ENCODE data around the genes C1orf226, UHMK1, RGS5 and PBX1.

- PRO-cap, 2 experiments, result no peak in any of the 2 experiments
Measured at GRCh38 chr1:162381384-162382265, at the start of gene C1orf226. C1orf226 (plus strand) TSS chr1:162381728.

- PRO-cap, 2 experiments, result no peak in any of the 2 experiments
Measured at GRCh38 chr1:162400731-162401278, 11.1 kb downstream of the SH2D1B start.

- PRO-cap, 2 experiments, result peak in 2 of 2 experiments; most common plus-strand start chr1:162497859 (in 2); most common minus-strand start chr1:162497763 (in 2)
Measured at GRCh38 chr1:162497464-162497930, at the start of gene UHMK1. UHMK1 (plus strand) TSS chr1:162497818.

- PRO-cap, 2 experiments, result no peak in any of the 2 experiments
Measured at GRCh38 chr1:162562320-162563157, 1.0 kb downstream of the UAP1 start.

DNA sequence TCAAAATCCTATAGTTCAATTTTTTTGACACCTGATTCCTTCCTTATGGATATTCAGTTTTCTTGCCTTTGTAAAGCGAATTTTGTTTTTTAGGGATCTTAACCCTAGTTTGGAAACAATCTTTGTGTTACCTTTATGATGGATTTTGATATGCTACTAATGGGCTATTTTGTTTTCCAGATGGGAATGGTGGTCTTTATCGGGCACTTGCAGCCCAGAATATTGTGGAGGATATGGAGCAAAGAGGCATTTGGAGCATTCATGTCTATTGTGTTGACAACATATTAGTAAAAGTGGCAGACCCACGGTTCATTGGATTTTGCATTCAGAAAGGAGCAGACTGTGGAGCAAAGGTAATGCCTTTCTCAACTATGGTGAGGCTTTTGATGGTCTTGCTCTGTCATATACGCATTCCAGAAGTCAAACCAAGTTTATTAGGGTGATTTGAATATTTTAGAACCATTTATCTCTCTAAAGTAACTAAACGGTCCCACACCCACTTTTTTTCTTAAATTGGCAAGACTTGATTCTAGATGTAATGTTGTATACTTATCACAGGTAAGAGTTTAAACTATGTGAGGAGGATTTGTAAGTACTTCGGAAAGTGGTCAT, 19.7 kb downstream of the UAP1 start:
- PRO-cap, 2 experiments, result no peak in any of the 2 experiments

DNA sequence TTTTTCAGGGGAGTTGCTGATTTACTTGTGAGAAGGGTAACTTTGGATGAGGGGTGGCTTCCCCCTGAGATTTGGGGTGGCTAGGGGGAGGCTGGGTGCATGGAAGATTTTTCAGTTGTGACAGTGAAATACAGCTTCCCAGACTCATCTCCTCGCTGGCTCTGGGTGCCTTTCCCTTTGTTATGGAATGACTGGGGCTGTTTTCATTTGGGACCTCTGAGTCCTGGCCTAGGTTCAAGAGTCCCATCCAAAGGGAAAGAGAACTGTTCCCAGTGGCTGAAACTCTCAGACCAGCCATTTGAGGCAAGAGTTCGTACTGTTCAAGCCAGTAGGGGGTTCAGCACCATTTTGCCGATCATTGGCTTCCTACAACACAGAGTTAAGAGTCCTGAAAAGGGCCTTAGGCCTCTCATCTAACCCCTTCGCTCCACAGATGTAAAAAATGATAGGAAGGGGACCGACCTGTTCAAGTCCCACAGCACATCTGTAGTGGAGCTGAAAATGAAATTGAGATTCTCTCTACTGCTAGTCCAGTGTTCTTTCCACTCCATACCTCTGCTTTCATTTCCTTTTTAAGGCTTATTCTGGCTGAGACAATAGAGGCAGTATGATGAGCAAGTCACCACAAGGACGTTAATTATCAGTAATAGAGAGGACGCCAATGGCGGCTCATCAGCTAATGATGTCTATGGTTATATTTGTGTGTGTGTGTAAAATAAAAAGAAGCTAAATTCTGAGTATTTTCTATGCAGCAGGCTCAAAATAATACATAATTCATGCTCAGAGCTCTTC, 1.0 kb downstream of the DDR2 start:
- PRO-cap, 2 experiments, result no peak in any of the 2 experiments

GRCh38 chr1:162663446-162664159, 31.3 kb downstream of the DDR2 start:
- PRO-cap, 2 experiments, result no peak in any of the 2 experiments

DNA sequence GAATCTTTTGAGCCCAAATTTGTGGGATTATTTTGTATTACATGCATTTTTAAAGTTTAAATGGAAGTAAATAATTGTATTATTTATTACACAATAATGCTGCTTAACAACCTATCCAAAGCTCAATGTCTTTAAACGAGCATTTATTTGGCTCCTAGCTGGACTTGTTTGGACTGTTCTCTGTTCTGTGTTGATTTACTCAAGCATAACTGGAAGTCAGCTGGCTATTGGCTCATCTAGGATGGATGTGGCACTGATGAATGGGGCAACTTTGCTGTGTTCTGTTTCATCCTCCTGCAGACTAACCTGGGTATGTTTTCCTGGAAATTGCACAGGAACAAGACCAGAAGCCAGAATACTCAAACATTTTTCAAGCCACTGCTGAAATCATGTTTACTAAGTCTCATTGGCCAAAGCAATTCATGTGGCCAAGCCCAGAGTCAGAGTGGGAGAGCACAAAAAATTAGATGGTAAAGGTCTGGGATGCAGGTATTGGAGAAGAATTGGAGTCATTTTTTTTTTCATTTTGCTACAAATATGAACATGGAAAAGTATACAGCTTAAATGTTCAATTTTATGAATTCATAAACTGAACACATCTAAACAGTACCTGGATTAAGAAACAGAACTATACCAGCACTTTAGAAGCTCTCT, 70.7 kb upstream of the HSD17B7 start:
- PRO-cap, 2 experiments, result no peak in any of the 2 experiments

DNA sequence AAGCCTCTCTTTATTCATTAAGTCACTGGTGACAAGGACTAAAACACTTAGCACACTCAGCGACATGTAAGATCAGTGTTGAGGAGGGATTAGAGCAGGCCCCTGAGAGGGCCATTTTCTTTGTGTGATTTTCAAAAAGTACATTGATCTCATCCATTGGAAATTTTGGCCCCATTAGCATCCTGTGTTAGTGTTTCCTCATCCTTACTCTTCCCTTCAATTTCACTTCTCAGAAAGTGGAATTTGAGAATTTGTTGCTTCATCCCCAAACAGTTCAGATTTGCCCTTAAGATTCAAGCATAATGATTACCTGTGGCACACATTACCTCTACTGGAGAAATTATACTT, 48.7 kb upstream of the HSD17B7 start:
- PRO-cap, 2 experiments, result no peak in any of the 2 experiments

DNA sequence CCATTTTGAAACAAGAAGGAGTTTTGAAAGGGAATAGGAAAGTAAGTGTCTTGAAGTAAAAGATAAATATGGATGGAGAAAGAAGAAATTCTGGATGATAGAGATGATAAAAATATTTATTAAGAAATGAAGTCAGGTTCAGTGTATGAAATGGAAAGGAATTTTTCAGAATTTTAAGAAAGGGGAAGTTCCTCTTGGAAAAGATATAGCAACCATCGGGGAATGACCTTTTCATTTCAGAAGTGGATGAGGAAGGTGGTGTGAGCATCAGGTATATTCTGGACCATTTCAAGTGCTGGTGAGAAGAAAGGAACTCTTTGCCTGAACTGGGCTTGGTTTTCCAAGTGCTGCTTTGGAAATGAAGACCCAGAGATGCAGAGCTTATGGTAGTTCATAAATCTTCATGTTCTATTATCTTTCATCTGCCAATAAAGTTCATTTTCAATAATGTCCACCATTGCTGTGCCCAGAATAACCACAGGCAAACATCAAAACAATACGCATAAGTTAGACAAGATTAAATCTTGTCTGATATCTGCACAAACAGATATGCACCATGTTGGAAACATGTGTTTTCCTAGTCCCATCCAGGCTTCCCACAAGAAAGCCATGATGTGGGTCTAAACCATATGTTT, 6.8 kb upstream of the HSD17B7 start:
- PRO-cap, 2 experiments, result no peak in any of the 2 experiments

GRCh38 chr1:162855618-162856092, 5.3 kb downstream of the CCDC190 start:
- PRO-cap, 2 experiments, result no peak in any of the 2 experiments

GRCh38 chr1:162943578-162944047, 82.6 kb upstream of the CCDC190 start:
- PRO-cap, 2 experiments, result no peak in any of the 2 experiments

GRCh38 chr1:163202771-163203567, at the start of gene RGS5:
RGS5 (minus strand) TSS chr1:163202916.
- PRO-cap, 2 experiments, result no peak in any of the 2 experiments

DNA sequence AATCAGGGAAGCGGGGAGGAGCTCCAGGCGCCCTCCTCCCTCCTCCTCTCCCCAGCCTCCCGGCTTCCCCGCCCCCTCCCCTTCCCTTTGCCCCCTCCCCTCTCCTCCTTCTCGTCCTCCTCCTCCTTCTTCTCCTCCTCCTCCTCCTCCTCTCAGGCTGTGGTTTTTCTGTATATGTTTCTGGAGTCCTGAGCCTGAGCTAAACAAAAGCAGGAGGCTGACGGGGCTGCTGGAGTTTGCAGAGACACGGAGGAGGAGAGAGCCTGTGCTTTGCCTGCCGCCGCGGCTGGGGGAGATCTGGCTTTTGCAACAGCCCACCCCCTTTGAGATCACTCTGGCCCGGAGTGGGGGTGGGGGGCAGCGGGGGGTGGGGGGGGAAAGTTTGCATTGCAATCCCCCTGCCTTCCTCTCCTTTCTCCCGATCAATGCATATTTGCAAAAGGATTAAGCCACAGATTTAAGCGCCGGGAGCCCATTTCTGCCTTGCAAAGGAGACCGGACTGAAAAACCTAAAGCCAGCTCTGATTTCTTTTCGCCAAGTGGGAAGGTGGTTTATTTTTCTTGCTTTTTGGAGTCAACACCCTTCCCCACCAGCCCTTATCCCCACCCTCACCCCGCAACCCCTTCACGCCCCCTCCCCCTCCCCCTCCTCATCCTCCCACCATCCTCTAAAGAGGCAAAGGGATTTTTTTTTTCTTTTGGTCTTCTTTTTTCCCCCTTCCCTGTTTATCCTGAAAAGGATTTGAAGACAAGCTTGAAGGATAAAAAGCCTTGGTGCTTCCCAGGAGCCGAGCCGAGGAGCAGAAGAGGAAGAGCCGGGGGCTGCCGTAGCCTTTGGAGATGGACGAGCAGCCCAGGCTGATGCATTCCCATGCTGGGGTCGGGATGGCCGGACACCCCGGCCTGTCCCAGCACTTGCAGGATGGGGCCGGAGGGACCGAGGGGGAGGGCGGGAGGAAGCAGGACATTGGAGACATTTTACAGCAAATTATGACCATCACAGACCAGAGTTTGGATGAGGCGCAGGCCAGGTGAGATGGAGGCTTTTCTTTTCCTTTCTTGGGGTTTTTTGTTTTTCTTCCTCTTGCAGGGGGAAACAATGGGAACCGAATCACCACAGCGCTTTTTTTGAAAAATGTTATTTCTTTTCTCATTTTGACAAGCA, at the start of gene PBX1:
Gene PBX1 (plus strand): TSS at position 202 of the 1,165 bp plus-strand sequence.
- PRO-cap, 2 experiments, result peak in 2 of 2 experiments; most common plus-strand start position 202 of the sequence (in 2)

- PRO-cap, 2 experiments, result no peak in any of the 2 experiments
Measured at GRCh38 chr1:164585722-164587022, 27.2 kb downstream of the PBX1 start.

DNA sequence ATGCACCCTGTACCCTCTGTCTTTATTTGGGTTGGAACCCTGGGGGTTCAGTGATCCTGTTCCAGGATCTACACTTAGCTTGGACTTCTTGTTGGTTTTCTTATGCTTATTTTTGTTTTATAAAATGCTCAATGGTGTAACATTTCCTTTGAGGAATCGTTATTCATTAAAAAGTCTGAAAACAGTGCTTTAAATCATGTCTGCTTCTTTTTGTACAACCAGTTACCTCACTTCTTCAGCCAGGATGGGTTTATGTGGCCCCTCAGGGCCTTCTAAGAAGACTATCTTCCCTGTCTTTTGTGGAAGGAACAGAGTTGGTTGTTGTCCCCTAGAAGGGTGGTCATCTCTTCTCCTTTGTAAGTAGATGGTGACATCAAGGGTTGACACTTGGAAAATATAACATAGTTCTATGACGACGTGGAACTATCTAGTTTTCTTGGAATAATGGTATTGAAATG, 38.1 kb downstream of the PBX1 start:
- PRO-cap, 2 experiments, result no peak in any of the 2 experiments

DNA sequence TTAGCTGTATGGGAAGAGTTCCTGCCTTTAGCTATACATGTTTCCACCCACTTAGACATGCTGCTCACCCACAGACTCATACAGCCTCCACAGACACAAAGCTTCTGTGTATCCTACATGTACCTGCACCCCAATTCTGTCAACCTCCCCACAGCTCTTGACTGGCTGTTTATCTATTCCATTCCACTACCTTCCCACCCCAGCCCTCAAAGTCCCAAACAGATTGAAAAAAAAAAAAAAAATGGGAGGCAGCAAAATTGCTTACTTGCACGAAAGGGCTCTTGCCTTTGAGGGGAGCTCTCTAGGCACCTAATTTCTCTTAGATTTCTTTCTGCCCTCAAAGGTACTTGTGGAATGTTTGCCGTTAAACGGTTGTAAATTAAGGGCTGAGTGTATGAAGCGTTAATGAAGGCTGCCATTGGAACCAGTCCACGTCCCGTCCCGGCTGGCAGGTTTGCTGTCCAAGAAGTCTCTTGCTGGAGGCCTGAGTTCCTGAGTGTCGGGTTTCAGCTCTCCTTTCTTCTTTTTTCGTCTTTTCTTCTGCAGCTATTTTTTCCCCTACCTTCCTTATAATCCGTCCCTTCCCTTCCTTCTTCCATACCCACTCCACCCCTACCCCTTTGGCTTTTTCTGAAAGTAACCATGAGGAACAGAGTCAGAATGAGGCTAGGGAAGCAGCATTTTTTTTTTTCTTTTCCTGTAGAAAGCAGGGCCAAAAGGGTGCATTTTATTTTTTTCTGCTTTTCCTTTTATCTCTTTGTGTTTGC, 43.7 kb downstream of the PBX1 start:
- PRO-cap, 2 experiments, result no peak in any of the 2 experiments

GRCh38 chr1:164630285-164631163, 71.5 kb downstream of the PBX1 start:
- PRO-cap, 2 experiments, result no peak in any of the 2 experiments

DNA sequence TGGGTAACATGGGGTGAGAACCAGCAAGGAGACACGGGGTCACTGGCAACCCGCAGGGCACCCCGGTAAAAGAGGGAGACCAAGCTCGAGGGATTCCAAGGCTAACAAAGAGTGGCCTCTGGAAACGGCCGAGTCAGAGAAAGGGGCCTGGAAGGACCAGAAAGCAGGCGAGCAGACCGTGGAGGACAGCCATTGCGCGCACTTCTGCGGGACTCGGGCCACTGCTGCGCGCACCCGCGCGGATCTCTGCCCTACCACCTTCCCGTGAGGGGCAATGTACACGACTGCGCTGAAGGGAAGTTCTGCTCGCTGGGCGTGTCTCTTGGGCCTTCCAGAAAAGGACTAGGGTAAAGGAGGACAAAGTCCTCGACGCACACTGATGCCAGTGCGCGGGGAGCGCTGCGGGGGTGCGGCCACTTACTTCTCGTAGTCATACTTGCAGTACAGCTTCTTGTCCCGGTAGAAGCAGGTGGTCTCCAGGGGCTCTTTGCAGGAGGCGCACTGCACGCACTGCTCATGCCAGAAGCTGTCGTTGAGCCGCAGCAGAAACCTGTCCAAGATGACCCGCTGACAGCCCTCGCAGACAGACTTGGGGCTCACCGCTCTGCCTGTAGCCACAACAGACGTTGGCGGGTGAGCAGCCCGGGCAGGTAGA, 3.7 kb downstream of the LMX1A start:
- PRO-cap, 2 experiments, result no peak in any of the 2 experiments

DNA sequence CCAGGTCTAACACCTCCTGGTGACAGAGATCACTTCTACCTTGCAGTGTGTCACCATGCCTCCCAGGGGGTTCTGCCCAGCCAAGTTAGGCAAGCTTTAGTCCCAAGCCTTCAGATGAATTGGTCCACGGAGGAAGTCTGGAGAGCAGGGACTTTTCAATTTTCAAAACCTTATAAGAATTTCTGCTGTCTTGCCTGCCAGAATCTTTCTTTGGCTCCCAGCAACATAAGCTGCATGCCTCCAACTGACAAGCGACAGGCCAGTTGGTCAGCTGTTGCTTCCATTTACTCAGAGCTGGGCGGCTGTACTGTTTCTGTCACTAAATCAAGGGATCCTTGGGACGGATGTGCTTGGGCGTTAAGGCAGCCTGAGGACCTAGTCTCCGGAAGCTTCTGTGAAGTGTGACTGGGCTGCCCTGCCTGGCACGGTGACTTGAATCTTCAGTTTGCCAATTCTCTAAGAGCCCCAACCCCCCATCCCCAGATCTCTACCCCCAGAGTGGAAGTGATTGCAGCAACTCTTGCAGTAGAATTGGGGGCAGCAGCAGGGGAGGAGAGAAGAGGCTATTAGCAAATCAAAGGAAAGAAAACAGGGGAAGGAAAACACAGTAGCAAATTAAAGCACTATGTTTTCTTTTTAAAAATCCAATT, 1.1 kb downstream of the RXRG start:
- PRO-cap, 2 experiments, result no peak in any of the 2 experiments